Type B pancreatic cell (in vitro differentiated cells): ENCODE measurements around a stretch of chr7.

DNA sequence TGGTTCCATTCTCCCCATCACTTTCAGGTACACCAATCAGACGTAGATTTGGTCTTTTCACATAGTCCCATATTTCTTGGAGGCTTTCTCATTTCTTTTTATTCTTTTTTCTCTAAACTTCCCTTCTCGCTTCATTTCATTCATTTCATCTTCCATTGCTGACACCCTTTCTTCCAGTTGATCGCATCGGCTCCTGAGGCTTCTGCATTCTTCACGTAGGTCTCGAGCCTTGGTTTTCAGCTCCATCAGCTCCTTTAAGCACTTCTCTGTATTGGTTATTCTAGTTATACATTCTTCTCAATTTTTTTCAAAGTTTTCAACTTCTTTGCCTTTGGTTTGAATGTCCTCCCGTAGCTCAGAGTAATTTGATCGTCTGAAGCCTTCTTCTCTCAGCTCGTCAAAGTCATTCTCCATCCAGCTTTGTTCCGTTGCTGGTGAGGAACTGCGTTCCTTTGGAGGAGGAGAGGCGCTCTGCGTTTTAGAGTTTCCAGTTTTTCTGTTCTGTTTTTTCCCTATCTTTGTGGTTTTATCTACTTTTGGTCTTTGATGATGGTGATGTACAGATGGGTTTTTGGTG lies 219.0 kb downstream of the MAGI2 start:
- PRO-cap, result no peak

- PRO-cap, result no peak
These were observed 56.6 kb upstream of the GNAI1 start for GRCh38 chr7:80078021-80078536.

DNA sequence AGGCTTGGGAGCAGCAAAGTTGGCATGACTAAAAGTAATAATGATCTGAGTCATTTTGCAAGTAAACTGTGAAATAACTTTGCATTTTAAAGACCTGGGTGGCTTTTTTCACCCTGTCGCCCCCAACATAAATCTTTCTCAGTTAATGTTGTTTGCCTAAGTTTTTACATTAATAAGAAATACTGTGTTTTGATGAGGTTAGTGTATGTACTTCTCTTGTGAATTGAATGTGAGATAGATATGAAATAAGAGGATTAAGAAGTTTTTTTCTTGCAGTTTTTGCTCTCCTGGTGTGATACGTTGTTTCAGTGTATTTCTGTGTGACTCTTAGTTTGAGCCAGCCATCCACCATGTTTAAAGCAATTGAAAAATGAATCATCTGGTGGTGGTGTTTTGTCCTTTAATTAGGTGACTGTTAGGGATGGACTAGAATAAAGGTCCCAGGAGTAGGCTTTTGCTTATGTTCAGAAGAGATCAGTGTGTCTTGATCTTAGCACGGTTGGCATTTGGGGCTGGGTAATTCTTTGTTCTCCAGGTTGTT lies 1.9 kb downstream of the GNAI1 start:
- PRO-cap, result no peak

GRCh38 chr7:80279583-80280301 lies 145.1 kb downstream of the GNAI1 start:
- PRO-cap, result no peak

DNA sequence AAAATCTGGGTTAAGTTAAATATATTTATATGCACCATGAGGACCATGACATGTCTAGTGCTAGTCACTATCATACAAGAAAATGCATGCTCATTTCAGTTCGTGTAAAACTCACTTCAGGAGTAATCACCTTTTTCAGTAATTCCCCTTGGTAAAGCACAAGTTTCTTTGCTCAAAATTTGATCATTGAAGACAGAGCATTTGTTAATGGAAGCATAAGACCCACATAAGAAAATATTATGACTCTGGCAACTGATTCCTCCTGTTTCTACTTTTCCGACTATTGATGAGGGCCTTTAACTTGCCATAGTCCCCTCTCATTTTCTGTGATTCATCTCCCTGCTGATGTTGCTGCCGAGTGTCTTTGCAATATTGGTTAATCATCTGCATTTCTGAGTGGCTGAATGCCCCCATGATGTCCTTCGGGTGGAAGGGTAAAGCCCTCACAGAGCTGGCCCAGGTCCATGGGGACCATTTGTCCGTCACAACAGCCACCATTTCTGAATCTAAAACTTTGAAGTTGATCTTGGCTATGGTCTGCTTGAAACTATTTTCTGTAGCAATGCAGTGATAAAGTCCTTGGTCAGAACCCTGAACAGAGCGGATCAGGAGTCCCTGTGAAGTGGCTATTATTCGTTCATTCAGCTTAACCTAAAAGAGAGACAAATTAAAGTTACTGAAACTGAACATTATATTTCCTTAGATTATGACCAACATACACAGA lies 106.4 kb downstream of the CD36 start:
- PRO-cap, result no peak

DNA sequence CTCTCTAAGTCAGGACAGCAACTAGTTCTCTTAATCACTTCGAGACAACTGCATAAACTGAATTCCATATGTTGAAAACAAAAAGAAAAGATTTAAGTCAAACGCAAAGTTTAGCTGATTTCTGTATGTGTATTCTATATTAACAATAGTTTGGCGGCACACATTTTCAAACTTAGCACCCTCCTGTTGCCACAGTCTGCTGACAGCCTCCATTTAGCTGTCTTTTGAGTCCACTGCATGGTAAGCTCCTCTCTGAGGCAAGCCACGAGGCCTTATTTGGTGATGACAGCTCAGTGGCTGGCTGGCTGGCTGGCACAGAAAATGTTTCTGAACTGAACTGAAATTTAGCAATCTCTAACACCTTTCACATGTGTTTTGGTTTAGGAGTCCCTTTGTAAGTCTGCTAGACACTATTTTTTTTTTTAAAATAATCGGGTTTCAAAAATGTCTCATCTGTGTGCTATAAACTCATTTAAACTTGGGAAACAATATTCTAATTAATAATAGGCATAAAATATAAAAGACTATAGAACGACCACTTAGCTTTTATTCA lies 59.3 kb downstream of the SEMA3C start:
- PRO-cap, result no peak

DNA sequence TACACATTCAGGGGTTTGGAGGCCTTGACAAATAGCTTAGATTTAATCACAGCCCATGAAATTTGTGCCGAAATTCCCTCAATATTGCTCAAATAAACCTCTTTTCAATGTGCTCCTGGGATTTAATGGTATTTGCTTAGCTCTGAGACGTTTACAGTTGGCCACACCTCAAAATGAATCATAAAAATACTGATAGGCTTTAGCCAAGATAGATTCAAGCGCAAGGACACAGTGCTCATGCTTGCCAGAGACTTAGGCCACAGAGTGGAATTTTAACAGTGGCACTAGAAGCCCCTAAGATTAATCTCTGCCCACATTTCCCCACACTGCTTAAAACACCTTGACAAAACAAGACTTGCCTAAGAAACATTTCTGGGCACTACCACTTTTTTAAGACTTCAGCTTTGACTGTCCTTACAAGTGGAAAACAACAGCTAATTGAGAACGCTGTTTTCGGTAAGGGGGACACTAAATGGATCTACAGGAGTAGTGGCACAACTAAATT lies 2.3 kb upstream of the SEMA3C start:
- PRO-cap, result no peak

GRCh38 chr7:82286172-82286900 lies 157.2 kb downstream of the CACNA2D1 start:
- PRO-cap, result no peak

GRCh38 chr7:85335575-85335864 lies 148.7 kb upstream of the SEMA3D start:
- PRO-cap, result no peak

GRCh38 chr7:87056297-87056674 lies 3.2 kb downstream of the ELAPOR2 start:
- PRO-cap, result no peak

- PRO-cap, result no peak
These were observed 3.6 kb downstream of the DMTF1 start for GRCh38 chr7:87155689-87156373.

- PRO-cap, result no peak
These were observed 26.4 kb downstream of the TMEM243 start for GRCh38 chr7:87193099-87193554.

DNA sequence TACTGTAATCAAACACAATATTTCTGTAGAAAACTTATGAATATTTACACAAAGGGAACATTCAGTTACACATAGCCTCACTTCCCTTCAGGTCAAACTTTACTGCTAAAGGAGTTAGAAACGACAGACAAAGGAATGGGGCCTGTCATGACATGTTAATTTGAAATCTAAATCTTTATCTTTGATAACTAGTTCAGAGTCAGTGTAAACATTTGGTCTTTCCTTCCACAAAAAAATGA lies 1.0 kb upstream of the CROT start:
- PRO-cap, result no peak

- PRO-cap, result no peak
These were observed 84.4 kb downstream of the RUNDC3B start for GRCh38 chr7:87712488-87713070.

DNA sequence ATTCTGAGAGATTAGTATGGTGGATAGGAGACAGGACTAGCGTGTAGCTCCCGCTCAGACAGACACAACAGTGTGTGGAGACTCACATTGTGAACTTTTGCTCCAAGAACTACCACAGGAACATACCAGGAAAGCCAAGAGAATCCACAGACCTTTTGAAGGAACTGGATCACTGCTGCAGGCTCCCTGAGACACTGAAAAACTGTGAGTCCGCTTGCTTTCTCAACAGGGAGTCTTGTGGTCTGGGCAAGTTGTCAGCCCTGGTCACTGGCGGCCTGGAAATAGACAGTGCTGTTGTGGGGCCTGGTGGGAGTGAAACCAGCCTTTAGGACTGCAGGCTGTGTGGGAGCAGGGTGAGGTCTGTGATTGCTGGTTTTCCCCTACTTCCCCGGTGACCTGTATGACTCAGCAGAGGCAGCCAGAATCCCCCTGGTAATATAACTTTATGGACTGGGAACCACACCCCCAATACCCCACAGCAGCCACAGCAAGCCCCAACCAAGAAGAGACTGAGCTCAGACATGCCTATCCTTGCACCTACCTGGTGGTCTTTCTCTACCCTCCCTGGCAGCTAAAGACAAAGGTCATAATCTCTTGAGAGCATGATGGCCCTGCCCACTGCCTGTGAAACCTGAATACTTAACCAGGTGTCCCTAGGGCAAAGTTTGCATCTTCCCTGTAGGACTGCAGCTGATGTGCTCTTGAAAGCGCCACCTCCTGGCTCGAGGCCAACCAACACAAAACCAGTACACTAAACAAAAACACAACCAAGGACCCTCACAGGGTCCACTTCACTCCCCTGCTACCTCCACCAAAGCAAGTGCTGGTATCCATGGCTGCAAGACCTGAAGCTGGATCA lies 7.4 kb upstream of the ADAM22 start:
- PRO-cap, result no peak

DNA sequence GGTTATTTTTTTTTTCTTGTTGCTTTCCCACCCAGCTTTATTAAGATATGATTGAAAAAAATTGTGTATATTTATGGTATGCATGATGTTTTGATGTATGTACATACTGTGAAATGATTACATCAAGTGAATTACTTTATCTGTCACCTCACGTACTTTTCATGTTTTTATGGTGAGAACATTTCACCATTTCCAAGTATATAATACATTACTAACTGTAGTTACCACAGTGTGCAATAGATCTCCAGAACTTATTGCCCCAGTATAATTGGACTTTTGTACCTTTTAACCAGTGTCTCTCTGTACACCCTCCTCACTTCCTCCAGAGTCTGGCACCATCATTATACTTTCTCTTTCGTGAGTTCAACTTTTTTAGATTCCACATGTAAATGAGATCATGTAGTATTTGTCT lies 111.3 kb downstream of the ADAM22 start:
- PRO-cap, result no peak

GRCh38 chr7:89002886-89003474 lies 207.4 kb upstream of the TEX47 start:
- PRO-cap, result no peak

- PRO-cap, result no peak
These were observed 36.1 kb upstream of the STEAP1 start for GRCh38 chr7:90118272-90118535.

GRCh38 chr7:90242913-90243413 lies 2.0 kb upstream of the CFAP69 start:
- PRO-cap, result no peak

GRCh38 chr7:90411111-90411671 lies 7.9 kb downstream of the CLDN12 start:
- PRO-cap, result no peak